ENCODE data around the gene GHSR.

GRCh38 chr3:169975452-169975753 is 8.8 kb downstream of the SEC62 start:
- RRBS, result no CpG with 5 or more reads among the region's 5 CpGs

GRCh38 chr3:170038572-170039137 is 860 bp downstream of the GPR160 start:
- RRBS, result 63% methylated on average over 14 of the region's 45 CpGs

DNA sequence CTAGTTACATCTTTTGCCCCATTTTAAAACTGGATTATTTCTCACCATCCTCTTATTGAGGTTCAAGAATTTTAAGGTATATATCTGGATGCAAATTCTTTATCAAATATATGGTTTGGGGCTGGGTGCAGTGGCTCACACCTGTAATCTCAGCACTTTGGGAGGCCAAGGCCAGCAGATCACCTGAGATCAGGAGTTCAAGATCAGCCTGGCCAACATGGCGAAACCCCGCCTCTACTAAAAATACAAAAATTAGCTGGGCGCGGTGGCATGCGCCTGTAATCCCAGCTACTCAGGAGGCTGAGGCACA is 13.5 kb downstream of the GPR160 start:
- RRBS, result no CpG with 5 or more reads among the region's 5 CpGs

DNA sequence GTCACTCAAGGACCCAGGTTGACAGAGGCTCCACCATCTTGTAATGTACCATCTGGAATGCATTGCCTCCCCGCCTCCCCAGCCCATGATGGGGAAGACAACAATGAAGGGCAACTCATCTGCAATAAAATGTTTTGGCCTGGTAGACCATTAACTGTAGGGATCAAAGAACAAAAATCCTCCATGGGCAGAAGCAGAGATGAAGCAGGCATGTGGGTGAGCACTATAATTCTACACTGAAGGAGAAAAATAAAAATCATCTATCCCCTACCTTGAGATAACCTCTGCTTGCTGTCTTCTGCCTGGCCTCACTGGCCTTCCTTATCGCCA is 37.7 kb downstream of the GPR160 start:
- RRBS, result no CpG with 5 or more reads among the region's 2 CpGs

DNA sequence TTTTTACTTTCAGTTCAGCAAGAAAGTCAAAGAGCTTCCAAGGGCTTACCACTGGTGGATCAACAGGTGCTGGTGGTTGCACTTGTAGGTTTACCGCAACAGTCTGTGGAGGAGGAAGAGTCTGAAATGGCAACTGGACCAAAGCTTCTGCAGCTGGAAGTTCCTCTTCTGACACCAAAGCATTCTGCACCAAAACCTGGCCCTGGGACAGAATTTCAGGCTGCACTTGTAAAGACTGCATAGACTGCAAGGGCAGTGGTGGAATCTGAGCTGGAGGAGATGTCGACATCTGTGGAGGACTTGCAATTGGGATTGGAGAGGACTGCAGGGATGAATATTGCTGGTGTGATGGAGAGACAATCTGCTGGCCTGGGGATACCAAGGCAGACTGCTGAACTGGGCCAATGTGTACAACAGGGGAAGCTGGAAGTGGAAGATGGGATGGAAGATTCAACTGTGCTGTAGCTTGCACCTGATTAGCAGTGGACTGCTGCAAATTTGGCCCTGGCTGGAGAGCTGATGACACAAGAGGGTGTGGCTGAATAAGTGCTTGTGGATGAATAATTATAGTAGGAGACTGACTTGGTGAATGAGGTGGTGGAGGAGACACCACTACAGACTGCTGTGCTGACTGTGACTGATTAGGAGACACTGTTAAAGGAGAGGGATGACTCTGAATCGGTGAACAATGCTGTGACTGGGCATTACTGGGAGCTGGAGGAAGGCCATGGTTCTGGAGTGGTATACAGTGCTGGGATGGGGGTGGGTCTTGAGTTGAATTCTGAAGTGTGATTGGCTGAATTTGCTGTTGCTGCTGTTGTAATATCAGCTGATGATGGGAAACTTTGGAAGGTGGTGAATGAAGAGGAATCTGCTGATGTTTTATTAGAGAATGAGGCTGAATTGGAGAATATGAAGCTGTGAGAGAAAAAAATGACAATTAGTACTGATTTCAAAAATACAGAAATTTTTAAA is 52.6 kb downstream of the PHC3 start:
- RRBS, result no CpG with 5 or more reads among the region's 3 CpGs

- RRBS, result 93% methylated on average over 3 of the region's 19 CpGs
These were observed 1.8 kb downstream of the CLDN11 start for GRCh38 chr3:170420309-170421016.

GRCh38 chr3:170421017-170421679 is 2.5 kb downstream of the CLDN11 start:
- RRBS, result no CpG with 5 or more reads among the region's 12 CpGs

GRCh38 chr3:170865922-170866653 is 3.9 kb downstream of the RPL22L1 start:
- RRBS, result no CpG with 5 or more reads among the region's 10 CpGs

- RRBS, result no CpG with 5 or more reads among the region's 5 CpGs
These were observed 66.1 kb upstream of the SLC2A2 start for GRCh38 chr3:171092423-171093176.

GRCh38 chr3:171157350-171157923 is 130.9 kb upstream of the SLC2A2 start:
- RRBS, result no CpG with 5 or more reads among the region's 18 CpGs

GRCh38 chr3:171429475-171430293 is 30.5 kb downstream of the TNIK start:
- RRBS, result no CpG with 5 or more reads among the region's 7 CpGs

DNA sequence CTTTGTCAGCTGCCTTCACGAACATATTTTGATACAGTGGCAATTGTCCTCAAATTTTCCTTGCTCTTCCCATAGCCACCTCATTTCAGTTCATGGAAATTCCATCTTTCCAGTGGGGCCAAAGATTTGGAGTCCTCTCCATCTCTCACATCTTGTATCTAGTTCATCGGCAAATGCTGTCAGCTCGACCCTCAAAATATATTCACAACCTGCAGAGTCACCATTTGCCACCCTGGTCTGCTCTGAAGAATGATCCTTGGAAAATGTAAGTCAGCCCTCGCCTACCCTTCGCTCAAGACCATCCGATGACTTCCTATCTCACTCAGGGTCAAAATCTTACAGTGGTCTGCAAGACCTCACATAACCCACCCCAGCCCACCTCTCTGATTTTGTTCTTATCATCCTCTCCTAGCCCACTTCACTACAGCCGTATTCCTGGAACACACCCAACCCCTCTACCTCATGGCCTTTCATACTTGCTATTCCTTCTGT is 127.2 kb downstream of the PLD1 start:
- RRBS, result no CpG with 5 or more reads among the region's 7 CpGs

DNA sequence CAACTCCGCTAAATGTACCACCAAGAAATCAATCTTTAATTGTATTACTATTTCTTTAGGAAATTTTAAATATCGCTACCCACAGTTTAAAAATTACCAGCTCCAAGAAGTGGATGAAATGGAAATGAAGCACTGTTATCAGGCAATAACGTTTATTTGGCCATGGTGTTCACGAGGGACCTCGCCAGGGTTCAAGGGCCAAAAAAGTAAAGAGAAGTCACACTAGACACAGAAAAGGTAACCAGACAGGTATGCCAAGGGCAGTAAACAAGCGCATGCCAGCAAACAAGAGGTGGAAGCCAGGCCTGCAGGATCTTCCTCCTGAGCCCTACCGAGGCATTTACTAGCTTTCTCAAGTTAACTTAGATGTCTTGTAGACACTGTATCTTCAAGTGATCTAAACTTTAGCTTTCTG is 113.5 kb downstream of the PLD1 start:
- RRBS, result no CpG with 5 or more reads among the region's 7 CpGs

DNA sequence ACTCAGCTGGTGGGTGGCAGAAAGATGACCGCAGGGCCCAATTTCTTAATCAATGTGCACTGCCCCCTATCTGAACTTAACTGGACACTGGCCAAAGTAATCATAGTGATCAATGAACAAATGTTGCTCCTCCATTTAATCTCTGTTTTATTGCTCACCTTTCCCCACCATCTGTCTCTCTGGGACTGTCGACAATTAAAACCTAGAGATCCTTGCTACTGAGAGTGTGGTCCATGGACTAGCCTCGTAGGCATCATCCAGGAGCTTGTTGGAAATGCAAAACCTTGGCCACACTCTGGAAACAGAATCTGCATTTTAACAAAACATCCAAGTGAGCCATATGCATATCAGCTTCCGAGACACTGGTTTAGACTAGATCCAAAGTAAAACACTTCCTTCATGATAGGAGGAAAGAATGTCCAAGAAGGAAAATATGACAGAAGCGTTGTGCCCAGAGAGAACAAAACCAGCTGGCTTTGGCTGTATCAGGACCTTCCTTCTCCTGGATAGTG is 52.0 kb downstream of the PLD1 start:
- RRBS, result no CpG with 5 or more reads among the region's 5 CpGs

GRCh38 chr3:171810906-171812044 is 992 bp upstream of the PLD1 start:
- RRBS, result no CpG with 5 or more reads among the region's 14 CpGs

DNA sequence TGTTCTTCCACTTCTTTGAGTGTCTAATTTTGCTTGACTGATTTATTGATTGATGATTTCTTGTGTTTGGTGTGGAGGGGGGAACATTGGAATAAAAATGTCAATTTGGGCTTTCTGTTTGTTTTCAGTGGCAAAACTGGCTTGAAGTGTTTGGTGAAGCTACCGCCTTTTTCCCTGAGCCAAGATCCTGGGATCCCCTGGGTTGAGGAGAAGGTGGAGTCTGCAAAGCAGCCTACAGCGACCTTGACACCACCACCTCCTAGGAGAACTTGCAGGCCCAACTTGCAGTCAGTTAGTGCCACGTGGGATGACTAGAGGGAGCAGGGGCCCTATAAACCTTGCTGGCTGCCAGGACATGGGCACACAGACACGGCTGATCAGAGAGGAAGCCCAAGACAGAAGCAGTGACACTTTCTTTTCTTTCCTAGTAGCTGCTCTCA is 2.5 kb upstream of the TMEM212 start:
- RRBS, result no CpG with 5 or more reads among the region's 4 CpGs

DNA sequence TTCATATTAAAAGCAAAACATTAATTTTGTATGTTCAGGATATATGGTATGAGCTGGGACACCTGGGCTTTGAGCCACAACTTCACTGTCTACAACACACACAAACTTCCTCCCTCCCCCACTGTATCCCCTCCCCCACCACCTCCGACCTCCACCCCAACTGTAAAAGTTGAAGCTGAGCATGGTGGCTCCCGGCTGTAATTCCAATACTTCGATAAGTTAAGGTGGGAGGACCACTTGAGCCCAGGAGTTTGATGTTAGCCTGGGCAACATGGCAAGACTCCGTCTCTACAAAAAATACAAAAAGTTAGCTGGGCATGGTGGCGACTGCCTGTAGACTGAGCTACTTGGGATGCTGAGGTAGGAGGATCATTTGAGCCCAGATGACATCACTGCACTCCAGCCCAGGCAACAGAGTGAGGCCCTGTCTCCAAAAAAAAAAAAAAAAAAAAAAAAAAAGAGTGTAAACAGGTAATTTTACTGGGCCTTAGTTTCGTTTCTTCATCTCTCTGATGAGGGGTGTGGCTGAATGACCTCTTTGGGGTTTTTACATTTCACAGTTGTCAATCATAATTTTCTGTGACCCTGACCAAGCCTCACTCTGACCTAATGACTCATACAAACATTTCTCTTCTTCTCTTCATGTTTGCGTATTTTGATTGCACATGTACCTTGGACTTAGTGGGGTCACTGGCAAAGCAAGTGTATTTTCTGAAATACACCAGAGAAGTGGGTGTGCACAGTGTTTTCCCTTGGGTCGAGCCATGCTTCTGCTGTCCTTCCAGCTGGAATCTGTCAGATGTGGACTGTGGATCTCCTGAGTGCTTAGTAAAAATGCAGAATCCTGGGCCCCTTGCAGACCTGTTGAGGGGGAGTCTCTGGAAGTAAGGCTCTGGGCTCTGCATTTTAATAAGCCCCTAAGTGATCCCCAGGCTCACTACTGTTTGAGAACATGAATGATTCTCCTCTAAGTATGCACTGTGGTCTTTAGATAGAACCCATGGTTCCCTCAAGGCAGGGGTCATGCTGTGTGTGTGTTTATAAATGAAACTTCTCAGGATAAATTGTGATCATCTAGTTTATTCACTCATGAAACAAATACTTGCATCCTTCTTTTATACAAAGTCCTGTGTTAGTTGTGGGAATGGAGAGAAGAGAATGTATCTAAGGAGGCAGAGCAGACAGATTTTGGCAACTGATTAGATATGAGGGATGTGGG is 140.5 kb downstream of the FNDC3B start:
- RRBS, result no CpG with 5 or more reads among the region's 8 CpGs

DNA sequence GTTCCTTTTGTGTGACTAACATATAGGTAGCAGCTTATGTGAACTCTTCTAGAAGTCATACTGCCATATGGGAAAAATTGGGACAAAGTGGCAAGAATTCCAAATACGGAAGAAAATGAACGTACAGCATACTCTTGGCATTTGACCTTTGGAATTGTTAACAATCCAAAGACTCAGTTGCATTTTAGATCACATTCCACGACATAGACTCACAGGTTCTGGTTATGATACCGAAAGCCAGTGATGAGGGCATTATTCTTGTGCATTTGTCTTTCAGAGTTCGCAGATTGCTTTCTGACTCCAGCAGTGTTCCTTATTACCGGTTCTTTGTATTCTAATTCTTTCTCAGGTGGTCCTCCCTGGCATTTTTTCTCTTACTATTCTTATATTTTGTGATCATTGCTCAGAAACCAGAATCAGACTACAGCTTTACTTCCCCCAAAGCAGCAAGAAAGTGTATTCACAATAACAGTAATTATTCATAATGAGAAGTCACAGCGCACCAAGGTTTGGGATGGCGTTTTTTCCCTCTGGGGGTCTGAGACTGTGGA is 190.1 kb downstream of the GHSR start:
- RRBS, result no CpG with 5 or more reads among the region's 8 CpGs

DNA sequence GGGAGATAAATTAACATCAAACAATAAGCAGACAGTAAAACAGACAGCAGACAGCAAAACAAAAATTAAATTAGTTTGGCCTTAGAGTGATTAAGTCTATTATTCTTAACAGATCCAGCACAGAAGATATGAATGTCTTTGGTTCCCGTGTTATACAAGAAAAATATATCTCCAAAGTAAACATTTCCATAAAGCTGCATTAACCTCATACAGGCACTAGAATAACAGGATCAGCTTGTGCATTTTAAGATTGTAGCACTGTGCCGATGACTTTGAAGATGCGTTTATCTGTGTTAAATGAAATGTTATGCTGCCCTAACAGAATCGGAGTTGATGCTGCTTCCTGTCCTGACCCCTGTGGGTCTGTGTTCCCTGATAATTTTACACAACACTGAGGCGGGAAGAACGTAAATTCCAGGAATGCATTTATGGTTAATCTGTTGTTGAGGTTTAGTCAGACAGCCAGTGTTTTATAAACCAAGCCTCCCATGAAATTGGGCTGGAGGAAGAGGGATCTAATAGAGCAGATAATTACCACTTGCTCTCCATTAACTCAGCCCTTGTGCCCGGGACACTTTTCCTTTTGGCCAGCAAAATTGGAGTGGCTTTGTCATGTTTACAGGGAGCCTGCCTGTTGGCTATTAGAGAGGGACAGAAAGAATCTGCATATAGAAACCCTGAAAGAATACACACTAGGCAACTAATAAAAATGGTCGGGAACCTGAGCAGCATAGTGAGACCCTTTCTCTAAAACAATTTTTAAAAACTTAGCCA is 80.7 kb downstream of the GHSR start:
- RRBS, result no CpG with 5 or more reads among the region's 8 CpGs

DNA sequence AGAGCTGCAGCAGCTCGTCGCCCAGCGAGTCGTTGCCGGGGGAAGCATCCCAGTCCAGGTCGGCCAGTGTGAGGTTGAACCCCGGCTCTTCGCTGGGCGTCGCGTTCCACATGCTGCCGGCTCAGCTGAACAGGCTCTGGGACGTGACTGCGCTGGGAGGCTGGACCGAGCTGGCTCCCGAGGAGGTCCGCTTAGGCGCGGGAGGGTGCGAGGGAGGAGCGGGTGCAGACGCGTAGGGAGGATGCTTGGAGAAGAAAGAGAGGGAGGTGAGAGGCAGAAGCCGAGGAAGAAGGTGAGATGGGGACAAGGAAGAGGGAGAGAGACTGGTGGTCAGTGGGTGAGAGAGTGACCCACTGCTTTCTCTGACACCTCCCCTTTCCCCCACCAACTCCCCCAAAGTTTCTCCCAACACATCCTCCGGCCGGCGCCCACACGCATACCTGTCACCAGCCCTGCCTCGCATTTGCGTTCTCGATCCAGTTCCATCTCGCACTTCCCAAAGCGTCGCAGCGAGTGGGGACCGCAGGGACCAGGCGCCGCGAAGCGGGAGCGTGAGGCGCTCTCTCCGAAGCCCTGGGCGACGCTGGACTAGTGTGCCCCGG is at the start of gene GHSR:
Gene GHSR (minus strand): TSS at position 155 of the 602 bp plus-strand sequence.
- RRBS, result 96% methylated on average over 7 of the region's 46 CpGs

Measured in HCT116 (cell line).